ENCODE results near the genes ADRA2B and CNNM3.

DNA sequence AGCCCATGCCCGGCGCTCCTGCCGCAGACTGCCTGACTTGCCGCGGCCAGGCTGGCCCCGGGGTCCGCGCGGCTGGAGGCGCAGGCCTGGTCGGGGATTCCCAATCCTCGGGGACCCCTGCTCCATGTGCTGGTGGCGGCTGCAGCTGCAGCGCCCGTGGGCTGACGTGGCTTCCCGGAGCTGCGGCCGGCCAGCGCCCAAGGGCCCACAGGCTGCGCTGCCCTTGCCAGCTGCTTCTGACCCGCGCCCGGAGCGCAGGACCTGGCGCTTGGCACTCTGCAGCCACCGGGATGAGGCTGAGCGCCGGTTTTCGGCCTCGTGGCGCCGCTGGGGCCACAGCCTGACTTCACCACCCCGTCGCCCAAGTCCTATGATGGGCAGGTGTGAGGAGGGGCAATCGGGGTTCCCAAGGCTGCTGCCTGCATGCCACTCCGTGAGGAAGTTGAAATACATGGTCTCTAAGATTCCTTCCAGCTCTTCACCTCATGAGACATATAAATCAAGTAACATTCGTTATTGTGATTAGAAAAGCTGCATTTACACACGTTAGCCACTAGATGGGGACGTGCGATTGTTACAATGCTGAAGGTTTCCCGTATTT is 865 bp upstream of the ANKRD36C start:
- RRBS: 2% methylated on average over 8 of the region's 42 CpGs

DNA sequence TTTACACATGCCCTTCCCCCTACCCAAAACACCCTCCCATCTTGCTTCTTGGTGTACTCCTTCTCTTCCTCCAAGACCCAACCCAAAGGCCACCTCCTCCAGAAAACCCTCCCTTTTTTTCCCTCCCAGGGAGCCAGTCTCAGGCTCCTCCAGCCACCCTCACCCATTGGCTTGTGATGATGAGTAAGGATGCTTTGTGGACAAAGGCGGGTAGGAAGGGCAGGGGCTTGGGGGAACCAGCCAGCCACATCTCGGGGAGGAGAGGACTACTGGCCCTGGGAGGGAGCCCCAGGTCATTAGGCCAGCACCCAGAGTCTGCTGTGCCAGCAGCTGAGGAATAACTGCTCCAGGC is 3.9 kb downstream of the ADRA2B start:
- RRBS: no CpG with 5 or more reads among the region's 2 CpGs

DNA sequence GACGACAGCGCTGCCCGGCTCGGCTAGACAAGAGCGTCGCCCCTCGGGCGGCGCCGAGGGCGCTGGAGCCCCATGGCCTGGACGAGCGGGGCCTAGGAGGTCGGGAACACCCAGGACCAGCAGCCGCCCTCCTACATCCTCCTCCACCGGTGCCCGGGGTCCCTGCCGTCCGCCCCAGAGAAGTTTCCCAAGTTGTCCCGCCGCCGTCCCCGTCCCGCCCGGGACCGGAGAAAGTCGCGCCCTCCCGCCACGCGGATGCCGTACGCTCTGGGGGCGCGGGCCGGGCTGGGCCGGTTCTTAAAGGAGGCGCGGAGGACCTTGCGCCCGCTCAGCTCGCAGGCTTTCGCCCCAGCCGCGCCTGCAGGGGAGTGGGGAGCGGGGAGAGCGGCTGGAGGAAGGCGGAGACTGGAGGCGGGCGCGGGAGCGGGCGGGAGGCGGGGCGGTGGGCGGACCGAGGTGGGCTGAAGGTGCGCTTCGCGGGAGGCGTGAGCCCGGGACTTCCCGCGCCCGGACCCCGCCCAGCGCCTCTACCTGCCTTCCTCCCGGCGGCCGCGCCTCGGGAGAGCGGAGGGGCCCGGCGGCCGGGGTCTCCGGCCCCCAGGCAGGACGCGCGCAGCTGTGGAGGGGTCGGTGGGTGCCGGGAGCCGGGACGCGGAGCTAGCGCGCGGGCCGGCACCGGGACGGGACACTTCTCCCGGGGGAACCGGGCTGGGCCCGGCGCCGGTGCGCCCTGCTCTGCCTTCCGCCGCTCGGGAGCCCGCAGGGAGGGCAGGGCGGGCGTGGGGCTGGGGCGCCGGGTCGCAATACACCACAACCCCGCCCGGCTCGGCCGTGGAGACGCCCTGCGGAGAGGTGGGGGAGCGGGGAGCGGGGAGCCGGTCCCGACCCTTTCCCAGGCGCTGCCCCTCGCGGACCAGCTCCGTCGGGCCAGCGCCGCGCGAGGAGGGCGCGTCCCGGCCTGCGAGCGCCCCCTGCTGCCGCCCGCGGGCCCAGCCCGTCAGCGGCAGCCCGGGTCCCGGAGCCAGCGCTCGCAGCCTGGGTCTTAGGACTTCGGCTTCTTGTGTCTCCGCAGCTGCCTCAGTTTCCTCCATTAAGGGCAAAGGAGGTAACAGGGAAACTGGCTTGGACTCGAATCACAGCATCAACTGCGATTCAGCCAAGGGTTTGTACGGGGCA is at the start of gene ADRA2B:
TSS of gene ADRA2B (minus strand) at position 370 of the 1,176 bp plus-strand sequence.
- RRBS: 7% methylated on average over 69 of the region's 144 CpGs

DNA sequence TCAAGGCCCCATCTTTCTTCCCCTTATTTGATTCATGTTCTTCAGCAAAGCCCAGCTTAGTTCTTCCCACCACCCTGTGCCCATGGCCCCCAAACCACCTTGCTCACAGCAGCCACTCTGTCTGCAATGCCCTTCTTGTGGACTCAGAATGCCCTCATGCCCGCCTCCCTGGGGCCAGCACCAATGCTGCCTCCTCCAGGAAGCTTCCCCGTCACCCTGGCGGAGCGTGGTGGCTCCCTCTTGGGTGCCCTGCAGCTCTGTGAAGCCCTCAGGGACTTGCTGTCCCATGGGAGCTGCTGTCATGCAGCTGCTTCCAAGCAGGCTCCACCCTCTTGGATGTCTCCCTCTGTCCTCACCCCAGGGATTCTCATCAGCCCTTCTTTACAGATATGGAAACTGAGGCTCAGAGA is 11.7 kb upstream of the DUSP2 start:
- RRBS: no CpG with 5 or more reads among the region's 4 CpGs

- RRBS: 51% methylated on average over 5 of the region's 16 CpGs
Measured at GRCh38 chr2:96164691-96165271, 19.5 kb upstream of the DUSP2 start.

DNA sequence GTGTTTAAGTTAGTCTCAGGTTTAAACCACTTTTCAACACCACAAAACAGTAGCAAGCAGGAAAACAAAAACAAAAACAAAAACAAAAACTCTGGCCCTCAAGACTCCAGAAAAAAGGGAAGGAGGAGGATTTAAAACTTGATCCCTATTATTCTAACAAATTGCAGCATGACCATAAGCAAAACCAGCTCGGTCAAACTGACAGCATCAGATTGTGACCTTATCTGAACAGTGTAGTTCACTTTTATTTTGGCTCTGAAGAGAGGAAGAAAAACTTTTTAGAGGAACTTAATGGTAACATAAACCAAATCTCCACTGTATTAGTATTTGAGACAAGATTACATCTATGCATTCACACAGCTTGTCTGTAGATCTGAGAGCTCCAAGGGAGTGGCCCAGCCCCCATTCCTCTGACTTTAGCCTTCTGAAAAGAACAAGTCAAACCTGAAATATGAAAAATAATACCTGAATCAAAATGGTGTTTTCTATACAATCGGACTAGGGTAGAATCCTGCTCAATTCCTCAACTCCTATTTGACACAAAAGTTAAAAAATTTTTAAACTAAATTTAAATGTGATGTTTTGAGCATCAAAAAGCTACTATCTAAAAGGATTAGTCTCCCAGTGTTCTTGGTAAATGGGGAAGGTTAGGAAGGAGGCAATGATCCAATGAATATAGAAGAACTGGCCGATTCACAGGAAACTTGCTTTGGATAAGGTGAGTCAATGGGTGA is 23.1 kb downstream of the STARD7 start:
- RRBS: no CpG with 5 or more reads among the region's 3 CpGs

DNA sequence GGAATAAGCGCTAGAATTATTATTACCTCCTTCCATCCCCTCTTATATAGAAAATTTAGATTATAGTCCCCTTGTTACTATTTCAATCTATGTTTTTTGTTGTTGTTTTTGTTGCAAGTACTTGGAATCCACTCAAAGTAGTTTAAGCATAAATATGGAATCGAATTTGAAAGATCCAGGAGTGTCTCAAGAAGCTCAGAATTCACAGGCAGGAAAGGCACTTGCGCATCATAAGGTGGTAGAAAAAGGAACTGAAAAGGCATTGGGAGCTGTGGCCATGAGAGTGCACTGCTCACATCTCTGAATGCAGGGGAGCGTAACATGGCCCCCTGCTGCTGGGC is 25.1 kb upstream of the STARD7 start:
- RRBS: no CpG with 5 or more reads among the region's 4 CpGs

- RRBS: no CpG with 5 or more reads among the region's 15 CpGs
Measured at GRCh38 chr2:96286486-96287283, 18.7 kb downstream of the SNRNP200 start.

DNA sequence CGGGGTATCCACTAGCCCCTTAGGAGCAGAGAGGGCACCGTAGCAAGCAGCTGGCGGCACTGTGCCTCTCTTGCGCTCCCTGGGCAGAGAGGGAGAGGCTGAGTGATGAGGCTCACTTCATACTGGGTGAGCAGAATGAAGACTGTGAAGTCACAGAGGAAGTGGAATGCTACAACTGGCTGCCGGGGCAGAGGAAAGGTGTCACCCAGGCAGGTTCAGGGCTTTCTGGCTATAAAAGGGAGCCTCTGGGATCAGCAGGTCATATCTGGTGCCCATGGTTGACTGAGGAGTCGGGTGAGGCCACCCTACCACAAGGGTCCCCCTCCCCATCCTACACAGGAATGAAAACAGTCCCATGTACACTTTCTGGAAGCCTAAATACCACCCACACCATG is 895 bp downstream of the ITPRIPL1 start:
- RRBS: no CpG with 5 or more reads among the region's 6 CpGs

DNA sequence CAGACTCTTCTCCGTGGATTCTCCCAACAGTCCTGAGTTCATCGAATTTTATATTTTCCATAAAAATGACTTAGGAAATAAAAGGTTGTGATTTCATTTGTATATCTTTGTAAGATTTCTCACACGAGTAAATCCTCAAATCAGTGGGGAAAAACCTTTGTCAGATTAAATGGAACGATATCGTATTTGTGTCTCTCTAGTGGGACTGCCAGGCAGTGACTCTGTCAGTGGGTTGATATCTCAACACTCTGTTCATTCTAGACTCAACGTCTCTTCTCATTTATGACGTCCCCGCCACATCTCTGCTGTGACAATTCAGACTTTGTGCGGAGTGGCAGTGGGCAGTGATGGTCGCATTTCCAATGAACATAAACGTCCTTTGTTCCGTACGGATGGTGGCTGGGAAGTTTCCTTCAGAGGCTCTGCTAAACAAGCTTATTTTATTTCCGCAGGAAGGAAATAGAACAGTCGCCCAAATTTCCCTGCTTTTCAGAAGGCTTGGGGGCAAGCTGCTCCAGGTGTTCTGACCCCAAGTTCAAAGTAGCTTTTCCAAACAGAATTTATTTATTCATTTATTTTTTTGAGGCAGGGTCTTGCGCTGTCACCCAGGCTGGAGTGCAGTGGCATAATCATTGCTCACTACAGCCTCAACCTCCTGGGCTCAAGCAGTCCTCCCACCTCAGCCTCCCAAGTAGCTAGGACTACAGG is 58.8 kb downstream of the NCAPH start:
- RRBS: no CpG with 5 or more reads among the region's 16 CpGs

DNA sequence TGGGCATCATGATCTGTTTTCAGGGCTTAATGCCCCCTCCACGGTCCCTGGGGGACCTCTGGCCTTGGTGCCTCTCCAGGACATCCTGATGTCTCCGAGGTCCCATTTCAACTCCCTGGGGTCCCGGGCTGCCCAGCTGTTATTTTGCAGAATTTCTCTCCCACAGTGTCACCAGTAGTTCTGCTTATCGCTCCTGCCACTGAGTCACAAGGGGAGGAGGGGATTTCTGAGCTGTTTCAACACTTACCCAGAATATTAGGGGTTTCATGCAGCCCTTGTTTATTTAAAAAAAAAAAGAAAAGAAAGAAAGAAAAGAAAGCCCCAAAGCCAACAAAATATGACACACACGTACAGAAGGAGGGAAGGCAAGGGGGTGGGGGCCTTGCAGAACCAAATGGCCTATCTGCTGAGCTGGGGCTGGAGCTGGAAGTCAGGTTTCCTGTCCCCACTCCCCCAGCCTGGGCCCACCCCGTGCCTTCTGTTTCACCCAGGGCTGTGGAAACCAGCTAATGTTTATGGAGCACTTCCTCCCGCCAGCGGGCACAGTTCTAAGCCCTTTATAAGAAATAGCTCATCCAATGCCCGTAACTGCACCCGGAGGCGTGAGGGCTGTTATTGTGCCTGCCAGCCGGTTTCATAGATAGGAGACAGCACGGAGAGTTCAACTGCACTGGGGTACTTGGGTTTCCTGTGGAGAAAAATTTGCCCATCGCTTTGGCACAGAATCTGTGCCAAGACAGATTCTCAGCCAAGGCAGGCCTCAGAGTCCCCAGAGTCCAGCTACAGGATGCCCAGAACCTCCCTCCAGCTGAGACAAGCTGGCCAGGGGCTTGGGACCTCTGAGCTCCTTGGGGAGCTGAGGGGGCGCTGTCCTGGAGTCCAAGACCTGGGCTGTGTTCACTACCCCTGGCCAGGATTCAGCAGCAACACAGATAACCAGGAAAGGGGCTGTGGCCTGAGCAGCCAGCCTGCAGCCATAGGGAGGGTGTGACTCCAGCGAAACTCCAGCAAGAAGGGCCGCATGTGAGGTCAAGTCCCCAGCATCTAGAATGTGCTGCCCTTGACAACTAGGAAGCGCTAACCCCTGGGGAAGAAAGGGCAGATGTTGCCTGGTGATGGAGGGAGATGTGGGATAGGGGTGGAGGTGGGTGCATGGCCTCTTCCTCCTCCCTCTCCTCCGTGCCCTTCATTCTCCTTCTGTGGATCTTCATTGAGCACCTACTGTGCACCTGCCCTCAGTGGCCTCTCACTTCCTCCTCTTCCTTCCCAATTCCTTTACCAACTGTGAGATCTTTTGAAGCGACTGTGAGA is 8.1 kb upstream of the ARID5A start:
- RRBS: no CpG with 5 or more reads among the region's 20 CpGs

DNA sequence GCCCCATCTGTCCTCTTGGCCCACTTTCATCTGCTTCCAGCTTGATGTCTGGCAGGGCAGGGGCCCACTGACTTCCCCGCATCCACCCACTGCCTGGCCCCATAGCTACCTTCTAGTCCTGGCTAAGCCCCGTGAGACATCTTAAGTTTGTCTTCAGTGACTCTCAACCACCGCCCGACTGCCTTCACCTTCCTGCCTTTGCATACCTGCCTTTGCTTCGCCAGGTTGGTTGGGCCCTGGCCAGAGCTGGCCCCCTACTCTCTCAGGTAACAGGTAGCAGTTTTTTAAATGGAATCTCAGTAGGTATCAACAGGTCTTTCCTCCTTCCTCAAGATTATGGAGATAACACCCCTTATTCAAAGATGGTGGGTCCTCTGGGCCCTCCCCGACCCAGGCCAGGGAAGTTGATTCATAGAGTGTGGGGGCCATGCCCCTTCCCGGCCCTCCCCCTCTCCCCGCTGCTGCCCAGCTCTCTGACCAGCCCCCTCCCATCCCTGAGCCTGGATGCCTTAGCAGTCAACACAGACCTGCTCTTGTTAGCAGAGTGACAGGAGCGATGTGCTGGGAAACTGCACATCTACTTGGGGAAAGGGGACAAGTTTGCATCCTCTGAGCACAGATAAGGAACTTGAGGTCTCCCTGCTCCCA is 2.9 kb downstream of the ARID5A start:
- RRBS: no CpG with 5 or more reads among the region's 9 CpGs

GRCh38 chr2:96601678-96602229 is 36.4 kb downstream of the KANSL3 start:
- RRBS: no CpG with 5 or more reads among the region's 4 CpGs

DNA sequence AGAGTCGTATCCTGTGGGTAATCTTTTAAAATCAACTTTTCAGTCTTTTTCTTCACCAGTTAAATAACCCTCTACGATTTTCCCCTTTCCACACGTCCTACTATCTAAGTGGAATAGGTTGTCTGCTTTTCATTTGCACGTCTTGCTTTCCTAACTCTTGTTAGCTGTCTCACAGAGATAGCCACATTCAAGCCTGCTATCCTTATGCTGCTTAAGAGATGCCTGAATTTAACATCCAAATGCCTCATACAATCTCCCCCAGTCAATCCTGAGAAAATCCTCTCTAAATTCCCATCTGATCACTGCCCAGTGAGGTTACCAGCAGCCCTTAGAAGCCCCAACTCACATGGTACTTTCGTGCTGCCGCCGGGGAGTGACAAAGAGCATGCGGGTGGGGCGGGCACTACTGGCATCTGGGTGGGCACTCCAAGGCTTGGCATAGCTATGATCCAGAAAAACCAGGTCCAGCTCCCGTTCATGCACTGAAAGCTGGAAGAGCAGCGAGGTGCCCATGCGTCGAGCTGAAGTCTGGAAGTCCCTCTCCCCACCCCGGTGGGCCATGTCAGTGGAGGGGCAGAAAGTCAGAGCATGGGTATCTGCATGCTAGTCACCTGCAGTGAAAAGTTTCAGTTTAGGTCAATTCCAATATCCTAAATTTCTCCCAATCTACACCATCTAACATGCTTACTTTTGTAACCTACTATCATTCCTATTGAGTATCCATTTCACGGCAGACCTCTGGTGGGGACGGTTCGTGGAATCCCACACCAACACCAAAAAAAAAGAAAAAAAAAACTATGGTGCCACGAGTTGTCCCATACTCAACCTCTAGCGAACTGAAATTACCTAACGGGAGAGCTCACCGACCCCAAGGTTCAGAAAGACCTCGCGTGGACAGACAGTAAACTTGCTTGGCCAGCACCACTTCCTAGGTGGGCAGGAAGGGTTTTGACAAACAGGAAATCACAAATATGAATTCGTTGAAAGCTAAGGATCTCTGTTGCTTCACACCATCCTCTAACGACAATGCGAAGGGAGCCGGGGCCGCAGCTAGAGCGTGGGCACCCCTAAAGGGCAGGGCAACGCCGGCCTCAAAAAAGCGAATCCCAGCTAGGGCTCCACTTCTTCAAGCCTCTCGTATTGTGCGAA is 1.2 kb downstream of the KANSL3 start:
- RRBS: 1% methylated on average over 5 of the region's 34 CpGs

GRCh38 chr2:96767228-96767852 is 6.6 kb downstream of the CNNM4 start:
- RRBS: no CpG with 5 or more reads among the region's 6 CpGs

DNA sequence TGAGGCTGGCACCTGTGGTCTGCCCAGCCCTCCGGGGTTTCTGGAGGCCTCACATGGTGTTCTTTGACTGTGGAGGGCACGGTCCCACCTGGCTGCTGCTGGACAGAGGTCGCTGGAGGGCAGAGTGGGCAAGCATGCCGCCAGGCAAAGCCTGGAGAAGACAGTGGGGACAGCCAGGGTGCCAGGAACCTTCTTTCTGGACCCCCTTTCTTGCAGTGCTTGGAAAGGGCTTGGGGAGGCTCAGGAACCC is 26.7 kb upstream of the CNNM3 start:
- RRBS: no CpG with 5 or more reads among the region's 4 CpGs

- RRBS: no CpG with 5 or more reads among the region's 7 CpGs
Measured at GRCh38 chr2:96800929-96801151, 15.2 kb upstream of the CNNM3 start.

DNA sequence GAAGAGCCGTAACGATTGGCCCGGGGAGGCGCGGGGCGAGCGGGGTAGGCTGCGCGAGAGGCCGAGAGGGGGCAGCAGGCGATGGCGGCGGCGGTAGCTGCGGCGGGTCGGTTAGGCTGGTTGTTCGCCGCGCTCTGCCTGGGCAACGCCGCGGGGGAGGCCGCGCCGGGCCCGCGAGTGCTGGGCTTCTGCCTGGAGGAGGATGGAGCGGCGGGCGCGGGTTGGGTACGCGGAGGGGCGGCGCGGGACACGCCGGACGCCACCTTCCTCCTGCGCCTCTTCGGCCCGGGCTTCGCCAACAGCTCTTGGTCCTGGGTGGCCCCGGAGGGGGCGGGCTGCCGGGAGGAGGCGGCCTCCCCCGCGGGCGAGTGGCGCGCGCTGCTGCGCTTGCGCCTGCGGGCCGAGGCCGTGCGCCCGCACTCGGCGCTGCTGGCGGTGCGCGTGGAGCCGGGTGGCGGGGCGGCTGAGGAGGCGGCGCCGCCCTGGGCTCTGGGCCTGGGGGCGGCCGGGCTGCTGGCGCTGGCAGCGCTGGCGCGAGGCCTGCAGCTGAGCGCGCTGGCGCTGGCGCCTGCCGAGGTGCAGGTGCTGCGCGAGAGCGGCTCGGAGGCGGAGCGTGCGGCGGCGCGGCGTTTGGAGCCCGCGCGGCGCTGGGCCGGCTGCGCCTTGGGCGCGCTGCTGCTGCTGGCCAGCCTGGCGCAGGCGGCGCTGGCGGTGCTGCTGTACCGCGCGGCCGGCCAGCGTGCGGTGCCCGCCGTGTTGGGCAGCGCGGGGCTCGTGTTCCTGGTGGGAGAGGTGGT is at the start of gene CNNM3:
TSS of gene CNNM3 (plus strand) at position 72 of the 797 bp plus-strand sequence.
- RRBS: 1% methylated on average over 51 of the region's 117 CpGs

- RRBS: 23% methylated on average over 2 of the region's 21 CpGs
Measured at GRCh38 chr2:96878869-96879449, 9.1 kb upstream of the SEMA4C start.

DNA sequence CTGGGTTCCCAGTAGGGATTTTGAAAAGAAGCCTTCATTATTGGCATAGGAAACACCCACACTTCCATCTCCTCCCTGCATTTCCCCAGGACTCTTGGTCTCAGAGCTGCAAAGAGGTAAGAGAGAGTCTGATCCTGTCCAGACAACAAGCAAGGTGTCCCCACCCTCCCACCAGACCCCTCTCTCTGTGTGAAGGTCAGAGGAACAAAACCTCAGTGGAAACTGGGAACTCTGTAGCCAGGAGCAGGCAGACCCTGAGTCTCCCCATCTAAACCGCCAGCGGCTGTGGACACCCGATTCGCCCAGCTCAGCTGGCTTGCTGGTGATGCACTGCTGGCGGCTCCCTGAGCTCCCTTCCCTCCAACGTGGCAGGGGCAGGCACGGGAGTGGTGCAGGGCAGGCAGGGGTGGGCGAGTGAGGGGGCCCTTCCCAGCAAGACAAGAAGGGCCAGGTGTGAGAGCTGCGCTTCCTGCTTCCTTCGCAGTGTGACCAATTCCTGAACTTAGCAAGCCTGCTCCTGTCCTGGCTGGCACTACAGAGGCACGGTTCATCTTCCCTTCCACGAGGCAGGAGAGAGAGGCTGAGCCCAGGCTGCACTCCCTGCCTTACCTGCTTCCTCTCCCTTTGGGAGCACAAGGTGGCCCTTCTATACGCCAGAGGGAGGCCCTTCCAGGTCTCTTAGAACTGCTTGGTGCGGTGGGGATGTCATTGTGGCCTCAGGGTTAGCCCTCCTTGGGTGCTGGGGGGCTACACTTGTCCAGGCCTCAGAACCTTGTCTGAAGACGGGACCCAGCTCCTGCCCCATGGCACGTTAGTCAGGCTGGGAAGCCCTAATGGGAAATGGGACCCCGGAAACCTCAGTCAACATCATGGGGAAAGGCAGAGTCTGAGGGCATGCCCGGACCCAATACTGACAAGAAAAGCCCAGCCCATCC is 12.4 kb upstream of the SEMA4C start:
- RRBS: 18% methylated on average over 1 of the region's 18 CpGs

Measured in hTERT-HM (cell line).